Measurements from ENCODE around the genes PRR23E, SEC61A1 and RUVBL1.

DNA sequence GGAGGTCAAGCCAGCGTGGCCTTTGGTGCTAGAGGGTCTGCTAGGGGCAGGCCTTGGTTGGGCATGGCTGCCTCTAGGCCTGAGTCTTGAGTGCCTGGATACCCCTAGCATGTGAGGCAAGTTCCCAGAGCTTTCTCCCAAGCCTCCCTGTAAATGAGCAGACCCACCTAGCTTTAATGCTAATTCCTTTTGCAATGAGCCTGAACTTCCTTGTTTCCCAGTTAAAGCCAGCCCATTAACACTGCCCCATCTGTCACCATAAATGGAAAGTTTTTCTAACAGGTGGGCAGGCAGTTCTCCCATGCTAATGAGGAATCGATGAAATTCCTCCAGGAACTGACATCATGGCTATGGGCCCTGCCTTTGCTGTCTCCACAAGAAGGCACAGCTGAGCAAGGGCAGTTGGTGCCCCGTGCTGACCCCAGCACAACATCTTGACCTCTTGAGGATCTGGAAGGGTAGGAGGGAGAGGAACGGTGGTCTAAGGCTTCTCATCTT, 46.6 kb downstream of the CHCHD6 start:
- PRO-cap = no peak

DNA sequence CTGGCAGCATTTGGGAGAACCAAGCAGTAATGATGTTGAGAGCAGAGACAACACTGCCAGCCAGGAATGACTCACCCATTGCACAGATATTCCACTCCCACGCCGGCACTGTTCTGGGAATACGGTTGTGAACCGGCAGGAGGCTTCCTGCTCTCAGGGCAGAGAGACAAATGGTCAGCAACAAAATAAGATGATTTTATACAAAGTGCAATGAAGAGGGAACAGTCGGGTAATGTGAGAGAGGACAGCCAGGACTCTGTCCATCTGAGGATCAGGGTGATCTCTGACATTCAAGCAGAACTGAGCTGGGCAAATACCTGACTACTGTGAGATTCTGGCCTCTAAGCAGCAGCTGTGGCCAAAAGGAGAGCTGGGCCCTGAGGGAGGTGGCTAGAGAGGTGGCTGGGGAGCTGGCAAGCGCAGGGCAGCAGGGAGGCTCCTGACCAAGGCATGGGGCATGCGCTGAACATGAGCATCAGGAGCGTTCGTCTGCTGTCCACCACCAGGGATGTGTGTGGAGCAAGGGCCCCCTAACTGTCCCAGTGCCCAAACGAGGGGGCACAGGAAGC, 56.0 kb upstream of the PLXNA1 start:
- PRO-cap = no peak

DNA sequence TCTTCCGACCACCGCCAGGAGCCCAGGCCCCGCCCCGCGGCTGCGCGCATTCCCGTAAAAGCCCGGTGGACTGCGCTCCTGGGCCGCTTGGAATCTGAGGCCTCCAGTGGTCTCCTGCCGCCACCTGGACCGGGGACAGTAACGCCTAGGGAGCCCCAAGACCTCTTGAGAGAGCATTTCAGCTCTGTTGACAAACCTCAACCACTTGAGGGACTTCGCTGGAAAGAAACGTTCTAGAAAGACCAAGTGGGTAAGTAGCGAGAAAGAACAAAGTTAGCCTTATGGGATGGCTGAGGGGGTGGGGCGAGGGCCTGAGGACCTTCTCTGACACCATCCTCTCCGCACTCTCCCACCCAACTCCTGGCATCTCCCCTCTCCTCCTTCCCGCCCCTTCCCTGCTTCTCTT, at the start of gene PRR23E:
Gene PRR23E (plus strand): TSS at position 106 of the 406 bp plus-strand sequence.
- PRO-cap = no peak

GRCh38 chr3:127573144-127574095, 17.1 kb downstream of the TPRA1 start:
- PRO-cap = no peak

GRCh38 chr3:127685929-127686946, 13.5 kb downstream of the ABTB1 start:
- PRO-cap = no peak

GRCh38 chr3:127747689-127748513, 74.4 kb downstream of the MGLL start:
- PRO-cap = unidirectional peak, minus-strand start at chr3:127747859; bidirectional peak, plus-strand start at chr3:127748227, minus-strand start at chr3:127747965

DNA sequence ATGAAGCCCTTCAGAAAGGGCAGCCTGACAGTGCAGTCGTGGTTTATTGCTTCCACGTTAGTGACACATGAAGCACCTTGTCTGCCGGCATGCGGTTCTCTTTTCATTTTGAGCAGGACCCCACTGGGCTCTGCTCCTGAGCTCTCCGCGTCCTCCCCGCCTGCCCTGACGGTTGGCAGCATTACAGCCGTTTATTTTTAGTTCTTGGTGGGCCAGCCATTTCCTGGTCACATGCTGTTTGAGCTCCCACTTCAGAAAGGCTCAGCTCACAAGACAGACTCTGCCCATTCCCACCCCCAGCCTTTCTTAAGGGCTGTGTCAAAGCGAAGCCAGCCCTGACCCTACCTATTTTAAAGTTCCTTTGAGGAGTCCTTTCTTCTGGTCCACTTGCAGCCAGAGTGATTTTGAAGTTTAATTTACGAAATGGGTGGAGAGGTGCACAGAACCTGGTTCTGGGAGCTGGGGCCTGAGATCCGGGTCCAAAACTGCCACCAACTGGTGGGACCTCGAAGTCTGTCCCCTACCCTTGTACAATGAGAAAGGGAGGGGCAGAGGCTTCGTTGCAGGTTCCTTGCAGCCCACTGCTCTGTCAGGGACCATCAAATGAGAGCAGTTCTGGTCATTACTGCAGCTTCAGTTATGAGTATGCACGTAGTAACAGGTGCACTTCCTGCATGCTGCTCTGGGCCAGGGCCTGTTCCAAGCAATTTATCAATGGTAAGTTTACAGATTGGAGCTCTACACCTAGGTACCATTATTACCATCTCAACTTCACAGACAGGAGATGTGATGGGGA, 60.0 kb downstream of the MGLL start:
- PRO-cap = bidirectional peak, plus-strand start at position 249 of the sequence, minus-strand start at position 167 of the sequence

- PRO-cap = no peak
These were observed 3.5 kb upstream of the KBTBD12 start for GRCh38 chr3:127911367-127912051.

DNA sequence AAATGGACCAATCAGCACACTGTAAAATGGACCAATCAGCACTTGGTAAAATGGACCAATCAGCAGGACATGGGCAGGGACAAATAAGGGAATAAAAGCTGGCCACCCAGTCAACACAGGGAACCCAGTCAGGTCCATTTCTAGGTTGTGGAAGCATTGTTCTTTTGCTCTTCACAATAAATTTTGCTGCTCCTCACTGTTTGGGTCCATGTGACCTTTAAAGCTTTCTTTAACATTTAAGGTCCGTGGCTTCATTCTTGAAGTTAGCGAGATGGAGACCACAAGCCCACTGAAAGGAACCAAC, 975 bp upstream of the KBTBD12 start:
- PRO-cap = no peak

DNA sequence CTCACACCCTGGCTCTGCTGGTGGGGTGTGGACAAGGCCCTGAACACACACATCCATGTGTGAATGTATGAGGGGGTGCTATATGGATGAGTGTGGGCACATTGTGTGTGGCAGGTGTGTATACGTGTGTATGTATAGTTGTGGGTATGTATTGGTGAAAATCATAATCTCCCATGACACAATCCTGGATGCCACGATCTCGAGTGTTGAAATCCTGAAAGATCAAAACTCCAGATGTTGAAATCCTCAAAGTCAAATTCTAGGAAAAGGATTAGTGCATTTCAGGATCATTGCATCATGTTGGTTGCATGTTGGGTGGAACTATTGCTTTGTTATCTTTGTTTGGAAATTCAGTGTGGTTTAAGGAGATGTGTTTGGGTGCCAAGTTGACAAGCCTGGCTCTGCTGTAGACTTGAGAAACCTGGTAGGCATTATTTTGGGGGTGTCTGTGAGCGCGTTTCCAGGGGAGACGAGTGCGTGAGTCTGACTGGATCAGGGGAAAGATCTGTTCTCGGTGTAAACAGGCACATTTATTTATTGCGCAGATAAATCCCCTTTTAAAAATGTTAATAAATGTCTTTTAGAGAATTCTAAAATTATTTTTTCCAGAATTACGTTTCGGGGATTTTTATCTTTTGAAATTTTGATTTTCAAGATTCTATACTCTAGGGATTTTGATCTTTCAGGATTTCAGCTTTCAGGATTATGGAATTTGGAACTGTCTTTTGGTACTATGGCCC, 41.9 kb upstream of the SEC61A1 start:
- PRO-cap = no peak

DNA sequence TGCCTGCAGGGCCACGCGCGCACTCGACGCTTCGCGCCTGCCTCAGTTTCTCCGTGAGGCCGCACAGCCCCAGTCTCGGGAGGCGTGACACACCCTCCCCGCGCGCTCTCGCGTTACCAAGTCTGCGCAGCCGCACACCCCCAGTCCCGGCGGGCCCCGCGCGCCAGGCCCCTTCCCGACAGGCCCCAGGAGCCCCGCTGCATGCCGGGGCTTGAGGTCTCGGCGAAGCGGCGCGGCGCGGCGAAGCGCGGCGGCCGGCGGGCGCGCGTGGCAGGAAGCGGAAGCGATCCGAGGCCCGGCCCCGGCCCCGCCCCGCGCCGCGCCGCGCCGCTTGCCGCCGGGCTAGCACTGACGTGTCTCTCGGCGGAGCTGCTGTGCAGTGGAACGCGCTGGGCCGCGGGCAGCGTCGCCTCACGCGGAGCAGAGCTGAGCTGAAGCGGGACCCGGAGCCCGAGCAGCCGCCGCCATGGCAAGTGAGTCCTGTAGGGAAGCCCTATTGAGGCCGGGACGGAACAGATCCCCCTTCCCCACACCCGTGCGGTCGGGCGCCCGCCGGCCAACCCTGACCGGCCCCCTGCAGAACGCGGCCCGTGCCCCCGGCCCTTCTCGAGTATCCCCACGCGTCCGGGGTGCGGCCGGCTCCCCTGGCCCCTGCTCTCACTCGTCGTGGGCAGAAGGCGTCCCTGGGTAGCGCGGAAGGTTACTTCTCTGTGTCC, at the start of gene SEC61A1:
Gene SEC61A1 (plus strand): TSS at position 351 of the 716 bp plus-strand sequence.
- PRO-cap = bidirectional peak, plus-strand start at position 348 of the sequence, minus-strand start at position 115 of the sequence

GRCh38 chr3:128052803-128053091, 510 bp downstream of the SEC61A1 start:
- PRO-cap = no peak

GRCh38 chr3:128053092-128053435, 827 bp downstream of the SEC61A1 start:
- PRO-cap = no peak

GRCh38 chr3:128076264-128076642, 24.0 kb downstream of the SEC61A1 start:
- PRO-cap = no peak

DNA sequence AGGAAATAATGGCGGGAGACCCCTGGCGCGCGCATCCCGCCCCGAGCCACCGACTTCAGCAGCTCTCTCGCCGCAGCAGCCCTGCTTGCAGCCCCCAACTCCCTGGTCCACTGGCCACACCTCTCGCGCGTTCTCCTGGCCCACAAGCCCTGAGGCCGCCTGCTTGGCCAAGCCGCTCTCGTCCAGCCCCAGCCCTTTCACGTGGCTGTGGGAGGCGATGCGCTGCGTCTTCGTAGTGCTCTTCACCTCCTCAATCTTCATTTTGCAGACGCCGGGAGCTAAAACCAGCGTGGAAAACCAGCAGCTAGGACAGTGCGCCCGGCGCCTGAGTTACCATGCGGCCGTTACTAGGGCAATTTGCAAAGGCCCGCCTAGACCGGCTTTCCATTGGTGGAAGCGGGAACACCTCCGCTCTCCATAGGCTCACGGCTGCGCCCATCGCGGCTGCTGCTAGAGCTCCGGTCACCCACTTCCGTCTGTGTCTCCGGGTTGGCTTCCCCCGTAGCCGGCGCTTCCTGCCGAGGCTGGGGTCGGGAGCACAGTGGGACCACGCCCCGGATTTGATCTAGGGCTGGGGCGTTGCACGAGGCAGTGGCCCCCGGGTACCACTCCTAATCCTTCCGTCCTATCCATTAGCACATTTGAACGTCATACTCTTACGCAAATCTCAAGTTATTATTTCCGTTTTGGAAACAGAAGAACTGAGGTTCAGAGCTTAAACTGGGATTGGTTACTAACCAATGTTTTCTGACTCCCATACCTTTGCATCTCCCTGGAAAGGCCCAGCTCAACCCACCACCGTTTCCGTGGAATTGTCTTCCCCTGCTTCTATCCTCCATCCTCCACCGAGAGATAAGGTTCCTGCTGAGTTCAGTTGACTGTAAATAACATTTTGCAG, at the start of gene RUVBL1:
Gene RUVBL1 (minus strand): TSS at position 349 of the 898 bp plus-strand sequence.
- PRO-cap = bidirectional peak, plus-strand start at position 504 of the sequence, minus-strand start at position 337 of the sequence

GRCh38 chr3:128179011-128179439, 25.7 kb downstream of the EEFSEC start:
- PRO-cap = no peak

DNA sequence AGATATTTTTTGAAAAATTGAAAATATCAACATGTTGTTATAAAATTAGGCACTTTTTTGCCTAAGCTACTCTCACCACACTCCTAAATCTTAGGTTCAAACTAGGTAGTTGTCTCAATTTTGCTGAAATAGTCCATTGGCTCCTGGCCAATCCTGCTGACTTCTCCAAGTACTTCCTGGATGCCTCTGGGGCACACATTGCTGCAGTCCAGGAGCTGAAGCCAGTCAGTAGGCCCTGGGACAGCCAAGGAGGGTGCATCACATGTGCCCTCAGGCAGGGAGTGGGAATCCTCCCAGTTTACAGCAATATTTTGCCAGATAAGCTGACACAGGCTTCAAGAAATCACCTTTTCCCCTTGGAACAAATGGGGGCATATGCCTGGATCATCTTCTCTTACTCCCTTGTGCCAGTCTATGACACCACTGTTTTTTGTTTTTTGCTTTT, 144.5 kb downstream of the EEFSEC start:
- PRO-cap = bidirectional peak, plus-strand start at position 224 of the sequence, minus-strand start at position 192 of the sequence

GRCh38 chr3:128323452-128324160, 143.1 kb downstream of the DNAJB8 start:
- PRO-cap = no peak

DNA sequence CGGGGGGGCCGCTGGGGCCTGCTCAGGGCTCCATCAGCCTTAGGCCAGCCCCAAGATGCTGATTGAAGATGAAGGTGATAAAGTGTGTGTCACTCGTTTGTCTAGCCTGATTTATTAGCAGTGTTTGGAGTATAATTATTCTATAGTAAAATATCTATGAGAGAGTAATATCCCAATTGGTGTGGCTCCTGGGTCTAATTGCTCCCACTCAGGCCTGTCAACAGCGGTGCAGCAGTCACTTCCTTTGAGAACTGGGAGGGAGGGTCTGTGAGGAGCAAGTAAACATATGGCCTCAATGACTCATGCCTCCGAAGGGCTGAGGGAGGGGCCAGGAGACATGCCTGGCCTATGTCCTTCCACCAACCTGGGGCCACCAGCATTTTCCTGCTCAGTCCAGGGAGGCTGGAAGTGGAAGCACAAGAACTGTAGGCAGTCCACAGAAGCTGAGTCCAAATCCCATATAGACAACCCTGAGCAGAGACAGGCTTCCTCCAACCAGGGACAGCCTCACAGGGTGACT, 123.2 kb downstream of the DNAJB8 start:
- PRO-cap = no peak

- PRO-cap = no peak
These were observed 49.8 kb downstream of the DNAJB8 start for GRCh38 chr3:128416836-128417245.

Measured in left ventricle myocardium (tissue), 1 donor.